ENCODE data around the genes OTULIN, MARCHF11 and RETREG1.

DNA sequence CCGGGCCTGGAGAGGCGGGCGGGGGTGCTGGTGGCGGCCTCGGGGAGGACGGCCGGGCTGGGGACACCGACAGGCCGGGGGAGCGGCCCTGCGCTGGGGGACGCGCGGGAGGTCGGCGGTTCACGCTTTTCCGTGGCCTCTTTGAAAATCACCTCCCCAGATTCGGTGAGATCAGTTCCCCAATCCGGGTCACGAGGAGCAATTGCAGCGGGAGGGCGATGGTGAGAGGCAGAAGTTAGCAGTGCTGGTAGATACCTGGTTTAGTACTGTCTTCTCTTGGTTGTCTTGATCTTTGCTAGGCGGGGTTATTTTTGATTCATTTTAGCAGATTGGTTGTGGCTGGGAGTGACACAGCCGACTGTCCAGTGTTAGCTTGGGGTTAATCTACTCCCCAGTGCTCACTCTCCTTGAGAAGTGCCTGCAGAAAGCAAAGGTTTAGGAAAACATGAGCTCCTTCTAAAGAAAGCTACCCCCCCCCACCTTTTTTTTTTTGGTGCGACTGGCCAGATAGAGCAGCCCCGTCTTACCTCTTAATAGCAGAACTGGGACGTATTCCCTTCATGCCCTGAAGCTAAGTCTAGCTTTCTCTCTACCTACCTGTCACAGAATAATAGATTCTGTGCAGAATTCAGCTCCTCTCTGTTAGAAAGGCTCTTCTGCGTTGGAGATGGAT lies 2.0 kb downstream of the TRIO start:
- PRO-cap, result no peak

GRCh38 chr5:14270059-14270408 lies 126.9 kb downstream of the TRIO start:
- PRO-cap, result no peak

GRCh38 chr5:14471237-14471697 lies 110.3 kb upstream of the OTULINL start:
- PRO-cap, result no peak

- PRO-cap, result no peak
Measured at GRCh38 chr5:14586987-14587680, 5.5 kb downstream of the OTULINL start.

- PRO-cap, result no peak
Measured at GRCh38 chr5:14610881-14611486, 29.4 kb downstream of the OTULINL start.

GRCh38 chr5:14652878-14653656 lies 11.5 kb upstream of the OTULIN start:
- PRO-cap, result no peak

- PRO-cap, result bidirectional peak, plus-strand start at chr5:14664355, minus-strand start at chr5:14664221; bidirectional peak, plus-strand start at chr5:14664664, minus-strand start at chr5:14664585
Measured at GRCh38 chr5:14664076-14665172, at the start of gene OTULIN. Gene OTULIN (plus strand): TSS chr5:14664718.

DNA sequence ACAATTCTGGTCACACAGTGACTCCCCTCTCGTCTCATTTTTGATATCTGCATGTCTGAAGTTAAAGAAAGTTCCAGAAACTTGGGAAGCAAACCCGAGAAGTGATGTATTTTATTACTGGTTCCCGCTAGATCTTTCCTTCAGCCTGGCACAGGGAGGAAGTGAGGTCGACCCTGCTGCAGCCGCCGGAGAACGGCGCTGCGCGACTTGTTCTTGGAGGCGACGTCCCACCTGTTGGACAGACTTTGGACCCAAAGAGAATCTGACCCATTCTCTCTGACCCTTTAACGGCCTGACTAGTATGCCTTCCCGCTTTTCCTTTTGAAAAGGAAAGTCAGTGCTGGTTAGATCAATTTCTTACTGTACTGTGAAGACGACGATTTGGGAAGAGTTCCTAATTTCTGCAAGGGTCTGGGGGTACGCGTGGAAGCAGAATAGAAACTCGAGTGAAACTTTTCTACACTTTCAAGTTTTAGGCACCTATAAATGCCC lies 701 bp downstream of the OTULIN start:
- PRO-cap, result no peak

DNA sequence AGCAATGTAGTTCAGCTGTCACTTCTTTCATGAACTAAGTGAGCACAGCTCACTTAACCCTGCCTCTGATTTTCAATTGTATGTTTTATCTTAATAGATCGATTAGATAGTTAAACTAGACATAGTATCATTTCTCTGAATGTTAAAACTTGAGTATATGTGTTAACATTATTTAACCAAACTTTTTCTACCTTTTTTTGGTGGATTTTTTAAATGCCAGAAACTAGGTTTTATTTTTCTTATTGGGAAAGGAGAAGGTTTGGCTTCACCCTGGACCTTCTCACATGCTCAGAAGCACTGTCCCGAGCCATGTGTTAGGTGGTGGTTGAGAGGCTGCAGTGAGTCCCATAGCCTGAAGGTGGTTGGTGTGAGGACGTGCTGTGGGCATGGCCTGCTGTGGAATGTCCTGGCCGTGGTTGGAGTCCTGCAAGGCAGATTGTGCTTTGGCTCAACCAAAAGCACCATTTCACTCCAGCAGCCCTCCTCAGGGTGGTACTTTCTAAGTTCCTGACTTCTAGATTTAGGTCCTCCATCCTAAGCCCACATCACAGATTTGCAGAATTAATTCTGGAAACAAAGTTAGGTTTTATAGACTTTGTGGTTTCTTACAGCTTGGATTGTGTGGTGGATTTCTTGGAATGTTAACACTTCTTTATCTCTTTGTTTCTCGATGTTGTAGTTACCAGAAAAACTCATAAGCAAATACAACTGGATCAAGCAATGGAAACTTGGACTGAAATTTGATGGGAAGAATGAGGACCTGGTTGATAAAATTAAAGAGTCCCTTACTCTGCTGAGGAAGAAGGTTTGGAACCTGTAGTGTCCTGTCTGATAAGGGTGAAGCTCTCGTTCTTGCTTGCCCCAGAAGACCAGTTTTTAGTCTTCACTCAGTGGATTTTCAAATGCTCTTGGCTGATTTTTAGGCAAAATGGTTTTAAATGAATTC lies 22.6 kb downstream of the OTULIN start:
- PRO-cap, result no peak

DNA sequence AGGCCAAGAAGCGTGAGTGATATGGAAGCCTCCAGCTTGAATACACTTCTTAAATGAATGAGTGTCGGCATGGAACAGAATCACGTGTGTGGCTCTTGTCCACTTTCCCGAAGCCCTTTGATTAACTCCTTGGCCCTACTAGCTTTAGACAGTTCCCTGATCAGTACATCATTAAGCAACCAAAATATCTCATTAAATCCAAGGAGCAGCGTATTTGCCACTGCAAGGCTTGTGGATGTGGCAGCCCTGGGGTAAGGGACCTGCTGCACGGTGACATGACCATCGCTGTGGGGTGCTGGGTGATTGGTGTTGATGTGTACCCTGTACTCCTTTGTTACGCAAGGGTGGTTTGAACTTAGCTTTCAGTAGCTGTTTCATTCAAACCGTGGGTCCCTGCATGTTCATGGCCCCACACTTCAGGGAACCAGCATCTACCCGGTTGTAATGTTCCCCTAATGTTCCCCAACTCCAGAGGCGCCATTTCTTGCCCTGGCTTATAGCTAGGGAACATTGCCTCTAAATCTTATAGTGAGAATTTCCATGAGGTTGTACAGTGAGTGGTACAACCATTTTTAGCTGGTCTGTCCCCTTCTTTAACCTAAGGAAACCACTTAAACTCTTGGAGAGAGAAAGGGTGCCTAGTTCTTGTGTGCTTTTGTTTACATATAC lies 41.1 kb downstream of the OTULIN start:
- PRO-cap, result no peak

GRCh38 chr5:14707386-14708274 lies 43.1 kb downstream of the OTULIN start:
- PRO-cap, result no peak

DNA sequence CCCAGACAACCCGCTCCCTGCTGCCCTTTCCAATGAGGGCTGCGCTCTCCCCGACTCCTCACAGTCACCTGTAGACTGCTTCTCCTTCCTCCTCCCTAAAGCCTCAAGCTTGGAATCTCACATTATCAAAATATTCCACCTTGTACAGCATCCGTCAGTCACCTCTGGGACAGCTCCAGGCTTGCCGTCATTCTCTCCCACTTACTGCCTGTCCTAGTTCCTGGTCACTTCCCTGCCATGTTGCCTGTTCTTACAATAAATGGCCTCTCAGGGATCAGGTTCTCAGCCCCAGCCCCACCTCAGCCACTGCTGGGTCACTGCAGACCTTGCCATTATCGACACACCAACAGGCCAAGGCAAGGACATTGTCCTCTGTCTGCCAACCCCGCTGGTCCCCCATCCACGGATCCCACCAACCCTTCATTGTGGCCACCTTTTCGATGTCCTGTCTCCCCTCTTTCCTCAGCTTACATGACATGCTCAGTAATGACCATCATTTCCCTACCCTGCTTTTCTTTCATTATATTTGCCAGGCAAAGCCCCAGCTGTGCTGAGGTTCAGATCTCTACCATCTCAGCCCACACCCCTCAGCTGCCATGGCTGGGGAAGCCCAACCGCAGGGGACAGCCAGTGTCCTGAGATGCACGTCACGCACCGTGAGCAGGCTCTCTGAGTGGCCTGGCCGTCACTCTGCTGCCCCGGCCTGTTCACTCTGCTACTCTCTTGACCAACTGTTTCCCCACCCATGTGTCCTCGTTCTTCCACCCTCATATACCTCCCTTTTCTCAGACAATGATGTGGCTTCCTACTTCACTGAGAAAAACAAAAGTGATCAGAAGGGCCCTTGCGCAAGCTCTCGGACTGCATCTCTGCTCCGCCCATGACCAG lies 47.3 kb downstream of the OTULIN start:
- PRO-cap, result no peak

GRCh38 chr5:14925838-14926312 lies 54.3 kb upstream of the ANKH start:
- PRO-cap, result no peak

- PRO-cap, result no peak
Measured at GRCh38 chr5:16179532-16180320, at the start of gene MARCHF11. Gene MARCHF11 (minus strand): TSS chr5:16179791.

DNA sequence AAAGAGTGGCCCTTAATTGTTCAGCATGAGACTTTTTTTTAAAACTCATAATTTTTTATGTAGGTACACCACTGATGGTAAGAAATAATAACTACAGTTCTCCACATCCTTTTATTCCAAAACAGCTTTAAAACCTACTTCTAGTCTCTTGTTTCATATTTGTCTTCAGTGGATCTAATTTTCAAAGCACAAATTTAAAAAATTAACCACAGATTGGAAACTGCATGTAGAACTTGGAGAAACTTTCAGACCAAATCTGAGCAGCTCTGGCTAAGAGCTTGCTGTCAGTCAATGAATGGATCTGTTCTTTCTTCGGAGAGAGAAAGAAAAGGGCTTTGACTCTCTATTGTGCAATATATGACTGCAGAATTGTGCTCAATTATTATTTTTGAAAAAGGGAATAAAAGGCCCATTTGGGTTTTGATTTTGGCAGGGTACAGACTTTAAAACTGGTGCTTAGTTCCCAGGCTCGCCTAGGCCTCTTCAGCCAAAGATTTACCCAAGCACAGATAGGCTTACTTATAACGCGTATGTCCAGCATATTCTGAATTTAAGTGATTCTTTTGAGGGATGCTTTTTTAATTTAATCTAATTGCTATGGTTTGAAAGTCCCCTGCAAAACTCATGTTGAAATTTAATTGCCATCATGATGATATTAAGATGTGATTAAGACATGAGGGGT lies 59.4 kb downstream of the RETREG1 start:
- PRO-cap, result no peak

GRCh38 chr5:16568910-16569307 lies 47.9 kb downstream of the RETREG1 start:
- PRO-cap, result no peak

- PRO-cap, result bidirectional peak, plus-strand start at chr5:16617235, minus-strand start at chr5:16616989
Measured at GRCh38 chr5:16616279-16617397, at the start of gene RETREG1. Gene RETREG1 (minus strand): TSS chr5:16616997.

GRCh38 chr5:16624882-16625448 lies 8.2 kb upstream of the RETREG1 start:
- PRO-cap, result no peak

DNA sequence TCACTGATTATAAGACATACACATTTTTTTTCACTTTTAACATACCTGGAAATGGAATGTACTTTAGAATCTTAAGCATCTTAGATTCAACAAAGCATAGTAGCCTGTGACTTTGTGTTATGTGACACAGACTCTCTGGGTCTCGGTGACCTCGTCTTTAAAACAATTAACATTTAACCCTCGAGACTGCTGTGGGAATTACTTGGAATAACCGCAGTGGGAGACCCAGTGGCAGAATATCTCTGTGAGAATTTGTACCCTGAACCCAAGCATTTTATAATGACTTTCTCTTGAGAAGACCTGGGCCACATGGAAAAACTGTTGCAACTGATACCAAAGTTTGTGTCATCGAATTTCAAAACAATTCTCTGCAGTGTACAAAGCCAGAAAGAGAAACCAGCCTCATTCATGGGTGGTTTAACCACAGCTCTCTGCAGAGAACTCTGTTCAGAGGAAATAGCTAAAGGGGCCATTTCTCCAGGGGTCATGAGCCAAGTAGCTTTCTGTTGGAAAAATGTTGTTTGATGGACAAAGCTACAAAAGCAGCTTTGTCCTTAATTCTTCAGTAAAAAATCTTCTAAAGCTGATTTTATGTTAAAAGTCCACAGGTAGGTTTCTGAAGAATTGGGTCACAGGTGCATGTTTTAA lies 10.0 kb upstream of the RETREG1 start:
- PRO-cap, result no peak

GRCh38 chr5:16656769-16657068 lies 39.9 kb upstream of the RETREG1 start:
- PRO-cap, result no peak

All from penis (tissue), 1 donor.